ENCODE measurements around the genes ANO10, ZNF660 and CDCP1.

- RRBS = no CpG with 5 or more reads among the region's 5 CpGs
Measured at GRCh38 chr3:43317736-43318325, 31.5 kb downstream of the SNRK start.

GRCh38 chr3:43572609-43572902 is 49.3 kb downstream of the ANO10 start:
- RRBS = no CpG with 5 or more reads among the region's 3 CpGs

DNA sequence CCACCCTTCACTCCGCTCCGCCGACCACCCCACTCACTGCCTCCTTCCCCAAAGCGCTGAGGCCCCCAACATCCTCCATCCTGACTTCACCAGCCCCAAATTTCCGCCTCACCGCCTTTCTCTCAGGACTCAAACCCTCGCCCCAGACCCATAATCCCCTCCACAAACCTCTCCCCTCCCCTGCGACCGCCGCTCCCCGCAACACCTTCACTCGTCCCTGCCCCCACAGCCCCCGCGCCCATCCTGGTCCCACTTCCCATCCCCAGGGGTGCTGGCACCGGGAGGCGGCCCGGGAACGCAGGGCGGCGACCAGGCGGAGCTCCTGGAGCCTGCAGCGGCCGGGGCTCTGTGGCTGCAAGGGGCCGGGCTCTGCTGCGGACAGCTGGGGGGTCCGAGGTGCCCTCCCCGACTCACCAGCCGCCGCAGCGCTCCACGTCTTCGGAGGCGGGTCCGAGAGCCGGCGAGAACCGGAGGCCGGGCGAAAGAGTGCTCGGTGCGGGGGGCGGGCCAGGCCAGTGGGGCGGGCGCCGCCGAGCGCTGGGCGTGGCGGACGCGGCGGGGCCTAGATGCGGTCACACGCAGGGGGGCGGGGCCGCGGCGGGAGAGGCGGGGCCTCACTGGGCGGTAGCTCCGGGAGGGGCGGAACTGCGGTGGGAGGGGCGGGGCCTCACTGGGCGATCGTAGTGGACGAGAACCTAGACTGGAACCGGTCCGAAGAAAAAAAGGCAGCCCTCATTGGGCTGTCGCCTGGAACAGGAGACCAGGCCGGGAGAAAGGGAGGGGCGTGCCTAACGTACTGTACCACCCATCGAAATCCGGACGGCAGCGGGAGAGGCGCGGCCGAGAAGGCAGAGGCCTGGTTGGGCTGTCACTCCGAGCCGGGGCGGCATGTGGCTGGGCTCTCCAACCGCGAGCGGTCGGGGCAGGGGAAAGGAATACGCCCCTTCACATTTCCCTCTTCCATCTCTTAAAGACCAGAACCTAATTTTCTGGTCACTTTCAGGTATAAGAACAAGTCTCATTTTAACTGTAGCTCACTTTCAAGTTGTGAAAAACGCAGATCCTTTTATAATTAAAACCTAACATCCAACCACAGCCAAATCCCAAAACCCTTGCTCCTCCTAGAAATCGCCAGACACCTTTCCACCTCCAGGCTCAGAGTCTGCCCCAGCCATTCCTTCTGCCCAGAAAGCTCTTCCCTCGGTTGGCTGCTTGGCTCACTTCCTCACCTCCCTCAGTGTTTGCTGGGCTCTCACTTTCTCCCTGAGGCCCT is at the start of gene ANO10:
Gene ANO10, minus strand, starts transcription at position 517 of the 1,273 bp plus-strand sequence.
- RRBS = 1% methylated on average over 35 of the region's 91 CpGs

GRCh38 chr3:43713134-43713541 is 22.4 kb downstream of the ABHD5 start:
- RRBS = no CpG with 5 or more reads among the region's 2 CpGs

- RRBS = 2% methylated on average over 3 of the region's 54 CpGs
Measured at GRCh38 chr3:43996615-43997454, 244.9 kb upstream of the TOPAZ1 start.

DNA sequence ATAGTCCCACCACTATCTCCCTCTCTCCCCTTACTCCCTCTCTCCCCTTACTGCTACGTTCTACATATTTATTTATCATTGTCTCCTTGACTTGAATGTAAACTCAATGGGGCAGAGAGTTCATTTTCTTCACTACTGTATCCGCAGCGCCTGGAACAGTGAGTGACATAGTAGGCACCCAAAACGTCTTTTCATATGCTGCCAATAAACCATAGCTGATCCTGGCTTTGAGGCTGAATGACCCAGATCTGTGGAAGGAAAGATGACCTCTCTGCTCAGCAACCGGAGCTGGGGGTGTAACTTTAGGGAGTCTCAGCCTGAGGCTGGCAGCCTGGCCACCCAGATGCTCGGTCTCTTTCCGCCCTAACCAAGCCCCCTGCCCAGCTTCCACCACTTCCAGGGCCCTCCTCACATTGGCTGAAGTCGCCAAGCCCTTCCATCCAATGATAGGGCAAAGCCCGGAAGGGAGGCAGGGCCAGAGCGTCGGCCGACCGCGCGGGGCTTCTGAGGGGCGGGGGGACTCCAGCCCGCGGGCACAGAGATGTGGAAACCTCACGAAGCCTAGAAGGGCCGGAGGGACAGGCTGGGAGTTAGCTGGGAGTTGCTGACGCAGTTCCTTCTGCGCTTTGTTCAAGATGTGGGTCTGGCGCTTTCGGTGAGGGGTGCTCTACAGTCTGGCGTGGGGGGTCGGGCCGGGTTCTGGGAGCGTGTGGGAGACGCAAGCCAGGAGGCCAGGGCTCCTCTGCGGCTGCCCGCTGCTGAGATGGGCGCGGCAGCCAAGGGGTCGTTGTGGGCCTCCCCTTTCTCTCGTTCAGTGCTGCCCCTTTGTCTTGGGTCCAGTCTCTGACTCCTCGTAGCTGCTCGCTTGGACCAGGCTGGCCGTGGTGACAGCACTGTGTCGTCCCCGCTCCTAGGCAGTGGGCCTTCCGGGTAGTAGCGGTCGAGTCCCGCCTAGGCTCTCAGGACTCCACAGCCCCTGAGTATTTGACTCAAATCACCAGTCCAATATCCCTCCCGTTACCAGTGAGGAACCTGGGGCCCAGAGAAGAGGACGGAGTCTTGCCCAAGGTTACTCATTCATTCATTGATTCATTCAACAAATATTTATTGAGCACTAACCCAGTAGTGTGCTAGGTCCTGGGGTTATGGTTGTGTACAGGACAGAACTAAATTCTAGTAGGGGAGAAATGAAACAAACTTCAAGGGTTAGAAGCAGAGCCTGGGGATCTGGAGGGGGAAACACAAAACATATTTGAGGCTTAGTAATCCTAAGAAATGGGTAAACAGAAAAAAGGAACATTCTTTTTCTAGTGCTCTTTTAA is at the start of gene ZNF660:
Gene ZNF660, plus strand, starts transcription at position 612 of the 1,322 bp plus-strand sequence.
- RRBS = 4% methylated on average over 7 of the region's 46 CpGs

DNA sequence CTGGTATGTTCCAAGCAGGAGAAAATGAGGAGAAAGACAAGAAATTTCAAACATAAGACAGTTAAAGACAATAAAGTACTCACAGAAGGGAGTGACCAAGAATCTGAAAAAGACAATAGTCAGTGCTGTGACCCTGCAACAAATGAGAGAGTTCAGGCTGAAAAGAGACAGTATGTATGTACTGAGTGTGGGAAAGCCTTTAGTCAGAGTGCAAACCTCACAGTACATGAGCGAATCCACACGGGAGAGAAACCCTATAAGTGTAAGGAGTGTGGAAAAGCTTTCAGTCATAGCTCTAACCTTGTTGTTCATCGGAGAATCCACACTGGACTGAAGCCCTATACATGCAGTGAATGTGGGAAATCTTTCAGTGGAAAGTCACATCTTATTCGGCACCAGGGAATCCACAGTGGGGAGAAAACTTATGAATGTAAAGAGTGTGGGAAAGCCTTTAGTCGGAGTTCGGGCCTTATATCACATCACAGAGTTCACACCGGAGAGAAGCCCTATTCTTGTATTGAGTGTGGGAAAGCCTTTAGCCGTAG is 9.5 kb downstream of the ZNF660 start:
- RRBS = no CpG with 5 or more reads among the region's 8 CpGs

DNA sequence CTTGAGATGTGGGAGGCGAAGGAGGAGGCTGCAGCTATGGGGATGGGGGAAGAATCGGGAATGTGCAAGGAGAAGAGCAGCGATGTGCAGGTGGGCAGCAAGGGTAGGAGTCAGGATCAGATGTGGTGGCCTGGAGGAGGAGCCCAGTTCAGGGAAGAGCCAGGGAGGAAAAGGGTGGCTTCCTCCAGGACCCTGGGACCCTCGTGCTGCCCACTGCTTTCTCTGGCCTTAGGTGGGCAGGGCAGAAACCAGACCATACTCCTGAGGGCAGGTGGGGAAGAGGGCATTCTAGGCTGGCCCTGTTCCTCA is 21.3 kb downstream of the ZNF35 start:
- RRBS = no CpG with 5 or more reads among the region's 4 CpGs

DNA sequence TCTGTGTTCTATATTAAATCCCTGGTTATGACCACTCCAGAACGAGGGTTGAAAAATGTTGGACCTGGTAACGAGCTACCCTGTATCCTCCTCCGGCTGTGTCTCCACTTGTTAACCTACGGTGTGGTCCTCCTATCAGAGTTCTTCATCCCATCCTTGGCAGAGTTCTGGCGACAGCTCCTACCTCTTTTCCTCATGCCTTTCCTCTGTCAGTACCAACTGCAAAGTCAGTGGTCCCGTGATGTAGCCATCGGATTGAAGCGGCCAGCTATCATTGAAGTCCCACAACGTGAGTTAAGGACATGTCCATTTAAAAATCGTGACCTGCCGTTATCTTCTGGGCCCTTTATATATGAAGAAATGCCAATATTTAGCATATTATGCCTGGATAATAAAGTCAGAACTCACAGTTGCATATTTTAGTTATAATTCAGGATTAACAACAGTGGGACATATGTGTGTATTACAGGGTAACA is 1.1 kb downstream of the EXOSC7 start:
- RRBS = no CpG with 5 or more reads among the region's 11 CpGs

DNA sequence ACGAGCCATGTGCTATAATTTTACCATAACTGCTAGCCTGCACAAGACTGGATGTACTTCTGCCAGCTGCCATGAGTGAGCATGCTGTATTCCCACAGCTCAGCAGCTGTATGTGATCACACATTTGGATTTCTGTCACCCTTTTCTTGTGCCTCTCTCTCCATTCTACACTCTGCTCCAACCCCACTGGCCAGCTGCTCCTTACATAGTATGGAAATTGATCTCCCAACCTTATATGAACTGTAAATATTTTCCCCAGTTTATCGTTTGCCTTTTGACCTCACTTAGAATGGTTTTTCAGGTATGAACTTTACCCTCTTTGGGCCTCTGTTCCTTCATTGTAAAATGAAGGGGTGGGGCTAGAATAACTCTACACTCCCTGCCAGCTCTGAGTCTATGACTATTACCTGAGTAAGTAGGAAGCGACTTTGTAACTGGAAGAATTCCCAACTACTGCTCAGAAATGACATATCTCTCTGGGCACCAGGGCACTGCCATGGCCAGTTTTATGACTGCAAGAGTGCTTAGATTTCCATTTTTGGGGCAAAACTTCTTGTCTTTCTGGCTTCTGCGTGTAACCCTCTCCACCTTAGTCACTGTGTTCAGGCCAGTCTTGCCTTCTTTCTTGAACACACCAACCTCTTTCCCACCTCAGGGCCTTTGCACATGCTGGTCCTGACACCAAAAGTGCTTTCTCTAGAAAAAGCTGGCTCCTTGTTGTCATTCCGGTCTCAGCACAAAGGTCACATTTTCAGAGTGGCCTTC is 25.9 kb downstream of the CDCP1 start:
- RRBS = no CpG with 5 or more reads among the region's 5 CpGs

DNA sequence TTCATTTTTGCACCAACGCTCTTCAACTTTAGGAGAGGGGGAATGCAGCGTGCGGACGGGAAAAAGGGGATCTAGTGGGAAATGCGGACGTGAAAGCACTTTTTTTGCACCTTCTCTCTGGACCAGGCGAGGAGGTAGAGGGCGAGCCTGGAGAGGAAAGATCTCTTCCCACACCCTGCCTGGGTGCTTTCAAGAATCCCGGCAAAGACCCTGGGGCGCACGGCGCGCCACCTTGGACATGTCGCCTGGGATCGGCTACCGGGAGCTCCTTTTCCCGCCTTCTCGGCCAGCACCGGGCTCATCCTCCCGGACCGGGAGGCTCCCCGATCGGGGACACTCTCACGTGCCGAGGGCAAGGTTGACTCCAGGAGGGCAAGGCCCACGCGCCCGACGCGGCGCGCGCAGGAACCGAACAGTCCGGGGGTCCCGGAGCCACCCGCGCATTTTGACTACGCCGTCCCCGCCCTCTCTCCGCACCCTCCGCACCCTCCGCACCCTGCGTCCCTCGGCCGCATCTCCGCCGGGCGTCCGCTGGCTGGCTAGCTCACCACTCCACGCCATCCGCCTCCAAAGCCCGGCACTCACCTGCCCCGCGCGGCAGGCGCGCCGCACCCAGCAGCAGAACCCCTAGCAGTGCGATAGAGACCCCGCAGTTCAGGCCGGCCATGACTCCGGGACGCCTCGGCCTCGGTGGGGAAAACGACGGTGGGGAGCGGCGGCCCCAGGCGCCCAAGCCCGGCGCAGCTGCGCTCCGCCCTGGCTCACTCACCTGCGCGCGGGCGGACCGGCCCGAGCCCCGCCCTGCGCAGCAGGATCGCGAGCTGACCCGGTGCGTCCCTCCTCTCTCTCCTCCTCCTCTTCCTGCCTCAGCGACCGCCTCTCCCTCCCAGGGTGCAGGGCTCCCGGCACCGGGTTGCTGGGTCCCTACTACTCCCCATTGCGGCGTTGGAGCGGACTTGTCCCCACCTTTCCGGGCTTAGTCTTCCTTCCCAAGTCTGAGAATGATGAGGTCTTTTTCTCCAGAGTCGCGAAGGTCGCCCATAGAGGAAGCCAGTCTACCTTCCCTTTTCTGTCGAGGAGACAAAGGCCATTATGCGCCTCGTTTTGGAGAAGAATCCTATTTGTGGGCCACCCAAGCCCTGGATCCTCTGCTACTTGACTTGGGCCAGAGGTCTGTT is at the start of gene CDCP1:
Gene CDCP1, minus strand, starts transcription at position 758 of the 1,178 bp plus-strand sequence.
- RRBS = 7% methylated on average over 70 of the region's 102 CpGs

DNA sequence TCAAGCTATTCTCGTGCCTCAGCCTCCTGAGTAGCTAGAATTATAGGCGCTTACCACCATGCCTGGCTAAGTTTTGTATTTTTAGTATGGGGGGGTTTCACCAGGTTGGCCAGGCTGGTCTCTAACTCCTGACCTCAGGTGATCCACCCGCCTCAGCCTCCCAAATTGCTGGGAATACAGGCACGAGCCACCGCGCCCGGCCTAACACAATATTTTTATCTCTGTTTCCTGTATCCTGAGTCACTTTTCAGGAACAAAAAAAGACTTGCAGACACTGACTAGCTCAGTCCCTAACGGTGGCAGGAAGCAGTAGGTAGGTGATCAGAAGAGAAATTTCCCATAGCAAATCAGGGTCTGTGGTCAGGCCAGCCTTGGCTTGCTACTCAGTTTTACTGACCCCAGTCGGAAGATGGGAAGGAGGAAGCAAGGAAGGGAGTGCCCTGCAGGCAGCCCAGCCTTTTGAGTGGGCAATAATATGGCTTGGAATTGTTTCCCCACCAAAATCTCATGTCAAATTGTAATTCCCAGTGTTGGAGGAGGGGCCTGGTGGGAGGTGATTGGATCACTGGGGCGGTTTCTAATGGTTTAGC is 19.3 kb upstream of the CDCP1 start:
- RRBS = no CpG with 5 or more reads among the region's 10 CpGs

DNA sequence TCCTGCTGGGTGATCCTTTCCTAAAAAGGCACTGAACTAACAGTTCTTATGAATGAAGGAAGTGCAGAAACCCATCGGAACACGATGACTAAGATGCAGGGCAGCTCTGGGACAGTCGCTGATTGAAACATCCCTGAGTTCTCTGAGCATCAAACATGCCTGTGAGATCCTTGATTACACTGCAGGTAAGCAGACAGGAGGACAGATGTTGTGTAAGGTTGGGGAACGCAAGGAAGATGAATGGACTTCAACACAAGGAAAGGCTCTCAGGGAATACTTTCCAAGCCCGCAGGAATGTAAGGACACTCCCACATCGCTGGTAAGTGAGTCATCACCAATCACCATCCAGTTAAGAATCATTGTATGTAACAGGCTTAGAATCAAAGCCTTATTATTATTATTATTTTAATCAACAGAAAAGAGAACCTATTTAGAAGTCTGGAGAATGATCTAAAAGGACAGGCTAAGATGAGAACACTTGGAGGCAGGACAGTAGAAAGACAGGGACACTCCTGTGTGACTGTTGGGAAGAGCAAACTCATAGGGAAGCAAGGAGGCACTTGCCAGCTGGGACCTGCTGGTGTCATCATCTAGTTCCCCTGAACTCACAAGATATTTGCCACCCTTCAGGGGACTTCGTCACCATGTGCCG is 26.1 kb downstream of the TMEM158 start:
- RRBS = no CpG with 5 or more reads among the region's 8 CpGs

DNA sequence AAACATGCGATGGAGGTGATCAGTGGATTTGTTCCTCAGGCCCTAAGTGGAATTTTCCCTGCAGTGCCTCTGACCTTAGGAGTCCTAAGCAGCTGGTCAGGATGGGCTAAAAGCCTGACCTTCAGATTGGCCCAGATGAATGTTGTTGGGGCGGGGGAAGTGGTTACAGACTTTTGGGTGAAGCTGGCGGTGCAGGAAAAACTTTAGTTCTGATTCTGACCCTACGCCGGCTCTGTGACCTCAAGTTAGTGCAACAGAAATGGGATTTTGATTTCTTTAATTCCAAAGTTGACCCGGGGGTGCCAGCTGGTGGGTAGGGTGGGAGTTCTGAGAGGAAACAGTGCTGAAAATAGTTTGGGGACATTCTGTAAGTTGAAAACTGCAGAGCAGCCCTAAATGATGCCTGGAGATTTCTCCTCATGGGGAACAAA is 34.7 kb upstream of the LIMD1 start:
- RRBS = no CpG with 5 or more reads among the region's 6 CpGs

GRCh38 chr3:45582662-45583428 is 11.7 kb upstream of the LIMD1 start:
- RRBS = no CpG with 5 or more reads among the region's 3 CpGs

GRCh38 chr3:45599271-45599764 is 4.8 kb downstream of the LIMD1 start:
- RRBS = no CpG with 5 or more reads among the region's 8 CpGs

DNA sequence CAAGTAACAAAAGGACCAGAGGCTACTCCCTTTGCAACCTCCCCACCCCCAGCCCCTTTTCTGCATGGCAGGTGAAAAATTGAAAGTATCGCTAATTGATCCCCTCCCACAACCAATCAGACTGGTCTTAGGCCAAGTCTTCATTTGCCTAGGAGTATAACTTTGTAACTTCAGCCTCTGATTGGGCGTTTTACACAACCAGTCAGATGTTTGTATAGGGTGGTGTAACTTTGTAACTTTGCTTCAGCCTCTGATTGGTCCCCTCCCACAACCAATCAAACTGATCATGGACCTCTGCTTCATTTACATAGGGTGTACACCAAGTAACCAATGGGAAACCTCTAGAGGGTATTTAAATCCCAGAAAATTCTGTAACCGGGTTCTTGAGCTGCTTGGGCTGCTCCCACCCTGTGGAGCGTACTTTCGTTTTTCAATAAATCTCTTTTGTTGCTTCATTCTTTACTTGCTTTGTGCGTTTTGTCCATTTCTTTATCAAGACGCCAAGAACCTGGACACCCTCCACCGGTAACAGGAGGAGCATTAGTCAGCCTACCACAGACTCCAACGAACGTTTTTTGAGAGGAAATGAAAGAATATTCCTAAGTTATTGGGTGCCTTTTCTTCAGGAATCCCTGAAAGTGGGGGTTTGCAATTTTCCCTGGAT is 5.7 kb upstream of the SACM1L start:
- RRBS = no CpG with 5 or more reads among the region's 10 CpGs

- RRBS = no CpG with 5 or more reads among the region's 1 CpG
Measured at GRCh38 chr3:45816726-45817036, 20.3 kb upstream of the SLC6A20 start.

DNA sequence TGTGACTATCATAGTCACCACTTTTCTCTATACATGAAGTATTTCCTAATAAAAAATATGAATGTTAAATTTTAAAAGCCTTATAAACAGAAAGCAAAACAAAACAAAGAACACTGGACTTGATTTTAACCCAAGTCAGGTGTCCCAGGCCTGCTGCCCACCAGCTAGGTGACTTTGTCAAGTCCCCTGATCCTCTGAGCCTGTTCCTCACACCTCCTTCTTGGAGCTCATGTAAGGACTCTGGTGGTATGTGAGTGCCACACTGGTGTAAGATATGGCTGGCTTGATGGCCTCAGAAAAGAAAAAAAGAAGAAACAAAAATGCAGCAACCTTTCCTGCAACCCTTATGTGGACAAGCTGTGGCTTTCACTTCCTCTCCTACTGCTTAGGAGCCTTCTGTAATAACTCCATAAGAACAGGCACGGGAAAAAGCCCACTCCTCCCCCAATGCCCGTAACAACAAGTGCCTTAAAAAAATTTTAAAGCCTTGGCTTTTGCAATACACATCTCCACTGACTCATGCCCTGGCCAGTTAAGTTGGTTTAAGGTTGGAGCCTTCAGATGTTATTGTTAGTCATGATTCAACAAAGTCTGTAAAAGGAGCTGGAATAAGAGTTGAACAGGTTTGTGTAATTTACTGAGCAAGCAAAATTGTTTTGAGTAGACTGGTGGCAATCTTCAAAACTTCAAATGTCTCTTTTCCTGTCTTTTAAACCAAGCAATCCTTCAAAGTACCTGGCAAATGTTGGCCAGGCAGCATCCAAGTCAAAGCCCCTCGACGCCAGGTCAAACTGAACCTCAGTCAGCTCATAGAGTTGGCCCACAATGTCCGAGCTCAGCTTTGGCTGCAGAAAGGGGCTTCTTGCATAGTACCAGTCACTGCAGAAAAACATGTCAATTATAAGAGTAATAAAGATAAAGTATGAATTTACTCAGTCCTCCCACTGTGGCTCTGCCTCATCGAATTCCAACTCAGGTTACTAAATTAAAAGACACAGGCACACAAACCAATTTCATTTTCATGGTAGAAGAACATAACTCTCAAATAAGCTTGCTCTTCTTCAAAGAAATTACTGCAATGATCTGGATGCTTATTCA is 22.9 kb downstream of the FYCO1 start:
- RRBS = no CpG with 5 or more reads among the region's 6 CpGs

Measured in AG10803 (cell line).